Daoy (cell line): ENCODE data around the gene SENP7.

- RAMPAGE, long total RNA = no peak
These were observed 9.0 kb downstream of the TBC1D23 start for GRCh38 chr3:100269671-100270377.

- RAMPAGE, long total RNA = no peak
These were observed 5.5 kb downstream of the ADGRG7 start for GRCh38 chr3:100614793-100615333.

- RAMPAGE, long total RNA = no peak
These were observed 20.2 kb downstream of the ABI3BP start for GRCh38 chr3:100972956-100973457.

- RAMPAGE, long total RNA = no peak
These were observed 23.8 kb upstream of the ABI3BP start for GRCh38 chr3:101017105-101017304.

- RAMPAGE, long total RNA = start-site peak on the minus strand at chr3:101513158-101513214, 102 and 32 reads in 2 replicates
These were observed at the start of gene SENP7 for GRCh38 chr3:101512968-101513715. TSS of gene SENP7 (minus strand) at chr3:101513212.

GRCh38 chr3:101518377-101518921 lies 5.4 kb upstream of the SENP7 start:
- RAMPAGE, long total RNA = no peak

DNA sequence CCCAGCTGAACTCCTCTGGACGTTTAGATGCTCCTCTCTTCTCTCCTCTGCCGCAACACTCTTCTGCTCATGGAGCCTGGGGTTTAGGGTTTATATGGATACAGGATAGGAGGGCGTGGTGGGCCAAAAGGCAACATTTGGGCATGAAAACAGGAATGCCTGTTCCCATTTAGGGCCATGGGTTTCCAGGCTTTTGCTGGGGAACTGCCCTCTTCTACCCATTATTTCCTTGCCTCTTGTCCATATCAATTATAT lies 28.0 kb downstream of the ZBTB11 start:
- RAMPAGE, long total RNA = no peak

GRCh38 chr3:101685516-101685971 lies 974 bp downstream of the RPL24 start:
- RAMPAGE, long total RNA = no peak

- RAMPAGE, long total RNA = no peak
These were observed 22.3 kb downstream of the NXPE3 start for GRCh38 chr3:101801227-101801864.

DNA sequence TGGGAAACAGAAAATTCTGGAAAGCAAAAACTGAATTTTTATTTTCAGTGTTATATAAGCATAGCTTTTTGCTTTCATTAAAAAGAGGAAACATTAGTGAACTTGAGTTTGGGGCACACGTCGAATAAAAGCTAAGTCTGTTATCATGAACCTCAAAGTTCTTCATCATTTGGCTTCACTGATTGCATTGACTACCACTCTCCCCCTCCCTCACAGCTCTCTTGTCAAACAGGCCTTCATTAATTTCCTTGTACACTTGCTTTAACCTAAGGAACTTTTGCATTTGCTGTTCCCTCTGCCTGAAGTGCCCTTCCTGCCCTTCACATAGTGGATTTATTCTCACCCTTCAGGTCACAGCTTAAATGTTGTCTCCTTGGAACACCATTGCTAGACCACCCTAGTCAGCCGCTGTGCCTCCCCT lies 265.3 kb downstream of the NFKBIZ start:
- RAMPAGE, long total RNA = no peak

GRCh38 chr3:102195179-102196018 lies 239.4 kb upstream of the ZPLD1 start:
- RAMPAGE, long total RNA = no peak

DNA sequence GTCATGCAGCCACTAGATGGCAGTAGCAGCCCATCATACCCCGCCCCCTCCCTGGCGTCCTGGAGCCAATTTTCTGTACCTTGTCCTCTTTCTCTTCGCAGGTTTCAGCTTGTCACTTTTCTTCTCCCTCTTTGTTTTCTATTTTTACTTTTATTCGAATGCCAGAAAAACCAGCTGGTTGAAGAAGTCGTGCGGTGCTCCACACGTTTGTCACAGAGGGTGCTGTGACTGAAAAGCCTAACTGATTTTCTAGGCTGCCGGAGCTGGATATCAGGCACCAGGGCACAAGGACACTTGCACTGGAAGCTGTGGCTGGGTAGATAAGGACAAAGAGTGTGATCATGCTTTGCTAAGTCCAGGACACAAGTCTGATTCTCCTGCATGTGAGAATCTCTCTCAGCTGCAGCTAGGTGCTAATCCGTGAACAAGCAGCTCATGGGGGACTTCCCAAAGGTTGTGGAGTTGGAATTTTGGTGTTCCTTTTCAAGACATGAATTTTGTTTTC lies 238.9 kb downstream of the ZPLD1 start:
- RAMPAGE, long total RNA = no peak

DNA sequence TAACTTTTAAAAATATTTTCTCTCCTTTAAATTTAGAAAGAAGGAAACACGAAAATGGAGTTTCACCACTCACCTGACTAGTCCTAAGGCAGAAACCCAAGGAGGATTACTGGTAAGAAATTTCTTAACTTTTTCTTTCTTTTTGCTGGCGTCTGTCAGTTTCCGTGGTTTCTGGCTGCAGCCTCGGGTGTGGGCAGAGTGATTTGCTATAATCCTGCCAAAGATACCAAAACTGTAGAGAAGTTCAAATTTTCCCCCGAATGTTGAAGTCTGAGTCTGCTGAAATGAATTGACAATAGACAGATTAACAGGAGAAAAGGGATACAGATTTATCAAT lies 843.6 kb upstream of the ALCAM start:
- RAMPAGE, long total RNA = no peak

DNA sequence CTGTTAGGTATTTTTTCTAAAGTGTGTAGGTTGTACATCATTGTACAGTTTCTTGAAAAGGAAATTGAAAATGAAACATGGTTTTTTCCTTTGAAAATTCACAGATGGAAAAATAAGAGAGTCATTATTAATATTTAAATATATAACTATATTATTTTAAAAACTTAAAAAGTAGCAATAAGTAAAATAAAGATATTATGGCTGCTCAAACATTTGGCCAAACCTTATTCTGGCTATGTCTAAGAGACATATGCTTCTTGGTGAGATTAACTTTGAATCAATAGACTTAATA lies 516.4 kb upstream of the ALCAM start:
- RAMPAGE, long total RNA = no peak

DNA sequence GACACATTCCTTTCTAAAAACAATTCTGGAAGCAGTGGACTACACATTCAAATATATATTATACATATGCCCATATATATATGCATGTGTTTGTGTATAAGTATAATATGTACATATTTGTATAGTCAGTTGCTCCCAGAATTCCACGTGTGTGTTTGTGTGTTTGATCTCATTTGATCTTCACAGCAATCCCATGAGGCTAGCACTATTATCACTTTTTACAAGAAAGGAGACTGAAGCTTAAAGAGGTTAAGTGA lies 2.1 kb upstream of the ALCAM start:
- RAMPAGE, long total RNA = no peak

DNA sequence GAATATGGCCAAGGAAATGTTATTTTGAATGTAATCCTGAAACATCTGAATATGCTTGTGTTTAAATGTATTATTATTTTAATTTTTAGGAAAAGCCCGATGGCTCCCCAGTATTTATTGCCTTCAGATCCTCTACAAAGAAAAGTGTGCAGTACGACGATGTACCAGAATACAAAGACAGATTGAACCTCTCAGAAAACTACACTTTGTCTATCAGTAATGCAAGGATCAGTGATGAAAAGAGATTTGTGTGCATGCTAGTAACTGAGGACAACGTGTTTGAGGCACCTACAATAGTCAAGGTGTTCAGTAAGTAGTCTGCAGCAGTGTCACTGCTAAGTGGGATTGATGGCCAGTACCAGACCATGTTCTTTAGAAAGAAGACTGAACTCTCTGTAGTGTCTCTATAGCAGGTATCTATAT lies 157.5 kb downstream of the ALCAM start:
- RAMPAGE, long total RNA = no peak

DNA sequence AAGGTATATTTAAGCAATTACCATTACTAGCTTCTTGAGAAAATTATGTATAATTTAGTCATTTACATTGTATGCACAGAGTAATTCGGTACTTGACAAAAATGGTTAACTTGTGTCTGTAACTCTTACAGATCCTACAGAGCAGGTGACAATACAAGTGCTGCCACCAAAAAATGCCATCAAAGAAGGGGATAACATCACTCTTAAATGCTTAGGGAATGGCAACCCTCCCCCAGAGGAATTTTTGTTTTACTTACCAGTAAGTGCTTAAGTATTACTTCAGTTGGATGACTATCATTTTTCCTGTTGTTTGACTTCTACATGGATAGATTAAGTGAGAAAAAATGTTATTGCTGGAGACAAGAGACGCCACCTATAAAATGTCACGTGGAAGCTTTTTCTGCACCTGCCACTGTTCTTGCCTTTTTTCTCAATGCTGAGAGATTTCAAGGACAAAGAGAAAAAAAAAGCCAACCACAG lies 173.2 kb downstream of the ALCAM start:
- RAMPAGE, long total RNA = no peak

DNA sequence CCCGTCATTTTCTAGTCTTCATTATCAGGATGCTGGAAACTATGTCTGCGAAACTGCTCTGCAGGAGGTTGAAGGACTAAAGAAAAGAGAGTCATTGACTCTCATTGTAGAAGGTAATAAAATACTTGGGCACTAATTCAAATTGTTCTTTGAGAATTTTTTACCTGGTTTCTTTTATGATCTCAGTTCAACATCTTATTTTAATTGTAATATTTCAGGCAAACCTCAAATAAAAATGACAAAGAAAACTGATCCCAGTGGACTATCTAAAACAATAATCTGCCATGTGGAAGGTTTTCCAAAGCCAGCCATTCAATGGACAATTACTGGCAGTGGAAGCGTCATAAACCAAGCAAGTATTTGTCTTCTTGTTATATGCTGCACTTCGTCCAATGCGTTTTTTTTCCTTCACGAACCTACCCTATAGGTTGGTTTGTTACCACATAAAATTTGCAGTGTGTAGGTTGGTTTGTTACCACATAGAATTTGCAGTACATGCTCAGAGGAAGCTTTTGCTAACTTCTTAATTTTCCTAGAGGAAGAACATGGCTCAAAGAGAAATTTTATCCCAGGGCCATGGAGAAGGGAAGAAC lies 180.6 kb downstream of the ALCAM start:
- RAMPAGE, long total RNA = no peak

- RAMPAGE, long total RNA = no peak
These were observed 110.3 kb downstream of the CBLB start for GRCh38 chr3:105758442-105758976.

DNA sequence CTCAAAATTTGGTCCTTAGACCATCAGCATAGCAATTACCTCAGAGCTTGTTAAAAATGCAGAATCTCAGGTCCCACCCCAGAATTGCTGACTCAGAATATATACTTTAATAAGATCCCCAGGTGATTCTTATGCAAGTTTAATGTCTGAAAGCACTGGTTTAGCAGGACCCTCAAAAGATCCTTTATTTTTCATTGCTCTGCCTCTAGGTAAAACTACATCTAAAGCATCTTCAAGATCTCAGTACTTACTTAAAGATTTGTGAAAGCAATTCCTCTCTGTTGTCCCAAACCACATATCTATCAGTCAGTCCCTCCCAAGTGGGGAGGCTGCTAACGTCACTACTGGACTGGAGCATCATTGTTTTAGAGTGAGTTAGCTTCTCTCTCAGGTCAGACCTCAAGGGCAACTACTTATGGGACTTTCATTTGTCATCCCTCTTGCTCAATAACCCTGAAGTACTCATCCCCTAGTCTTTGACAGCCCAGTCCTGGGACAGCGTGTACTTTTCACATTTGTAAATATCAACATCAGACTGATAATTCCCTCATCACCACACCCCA lies 76.7 kb downstream of the CBLB start:
- RAMPAGE, long total RNA = no peak